ENCODE measurements around the gene IRAG2.

DNA sequence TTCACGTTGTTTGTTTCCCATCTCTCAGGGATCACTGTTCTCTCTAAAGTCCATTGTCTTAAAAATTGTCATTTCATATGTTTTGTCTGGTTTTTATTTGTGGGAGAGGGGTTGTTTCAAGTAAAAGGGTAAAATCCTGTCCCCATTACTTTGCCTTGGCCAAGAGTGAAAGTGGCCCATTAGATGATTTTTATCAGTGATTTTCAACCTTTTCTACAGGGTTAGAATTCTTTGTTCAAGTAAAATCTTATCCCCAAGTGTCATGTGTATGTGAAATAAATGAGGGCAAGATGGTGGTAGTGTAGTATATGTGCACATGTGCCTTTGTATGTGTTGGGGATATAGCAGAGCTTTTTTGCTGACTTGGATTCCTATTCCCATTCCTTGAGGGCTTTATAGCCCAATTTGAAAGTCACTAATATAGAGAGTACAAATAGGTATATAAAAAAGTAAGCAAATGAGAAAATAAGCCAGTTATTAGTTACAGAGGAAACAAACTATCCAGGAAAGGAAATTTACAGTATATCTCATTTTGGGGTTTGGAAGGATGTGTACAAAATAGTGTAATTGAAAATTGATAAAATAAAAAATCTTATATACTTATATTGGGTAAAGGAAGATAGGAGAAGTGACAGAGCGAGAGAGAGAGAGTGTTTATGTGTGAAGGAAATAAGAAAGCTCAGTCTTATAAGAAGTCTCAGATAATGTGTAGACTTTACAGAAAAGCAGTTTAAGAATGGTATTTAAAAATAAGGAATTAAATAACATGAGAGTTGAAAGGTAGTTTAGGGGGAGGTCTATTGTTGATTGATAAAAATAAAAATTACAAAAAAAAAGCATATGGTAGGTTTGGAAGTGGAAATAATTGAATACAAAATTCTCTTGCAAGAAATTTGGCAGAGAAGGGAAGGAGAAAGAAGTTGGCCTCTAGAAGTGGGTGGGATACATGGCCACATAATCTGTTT lies 12.5 kb downstream of the ETNK1 start:
- PRO-cap: no peak

DNA sequence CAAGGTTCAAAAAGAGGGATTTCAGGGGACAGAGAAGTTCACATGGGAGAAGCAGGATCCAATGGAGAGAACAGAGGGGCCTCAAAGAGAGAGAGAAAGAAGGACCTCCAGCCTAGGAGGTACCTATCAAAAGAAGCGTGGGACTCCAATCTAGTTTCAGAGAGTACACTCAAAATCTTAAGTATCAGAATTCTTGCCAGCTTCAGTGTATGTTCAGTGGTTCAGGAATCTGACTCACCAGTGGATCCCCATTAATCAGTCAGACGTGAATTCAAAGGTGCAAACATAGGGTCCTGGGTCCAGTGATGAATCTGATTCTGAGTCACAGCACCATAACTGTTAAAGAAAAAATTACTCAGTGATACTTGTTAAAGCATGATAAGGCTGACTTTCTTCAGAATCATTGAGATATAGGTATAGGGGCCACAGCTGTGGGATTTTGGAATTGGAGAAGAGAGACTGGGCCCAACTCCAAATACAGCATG lies 33.2 kb downstream of the ETNK1 start:
- PRO-cap: no peak

DNA sequence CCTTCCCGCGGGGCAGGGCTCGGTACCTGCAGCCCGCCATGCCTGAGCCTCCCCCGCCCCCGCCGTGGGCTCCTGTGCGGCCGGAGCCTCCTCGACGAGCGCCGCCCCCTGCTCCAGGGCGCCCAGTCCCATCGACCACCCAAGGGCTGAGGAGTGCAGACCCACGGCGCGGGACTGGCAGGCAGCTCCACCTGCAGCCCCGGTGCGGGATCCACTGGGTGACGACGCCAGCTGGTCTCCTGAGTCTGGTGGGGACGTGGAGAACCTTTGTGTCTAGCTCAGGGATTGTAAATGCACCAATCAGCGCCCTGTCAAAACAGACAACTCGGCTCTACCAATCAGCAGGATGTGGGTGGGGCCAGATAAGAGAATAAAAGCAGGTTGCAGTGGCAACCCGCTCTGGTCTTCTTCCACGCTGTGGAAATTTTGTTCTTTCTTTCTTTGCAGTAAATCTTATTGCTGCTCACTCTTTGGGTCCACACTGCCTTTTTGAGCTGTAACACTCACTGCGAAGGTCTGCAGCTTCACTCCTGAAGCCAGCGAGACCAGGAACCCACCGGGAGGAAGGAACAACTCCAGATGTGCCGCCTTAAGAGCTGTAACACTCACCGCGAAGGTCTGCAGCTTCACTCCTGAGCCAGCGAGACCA lies 661.3 kb downstream of the ETNK1 start:
- PRO-cap: no peak

- PRO-cap: no peak
Observed at GRCh38 chr12:23722555-23723103, 226.8 kb downstream of the SOX5 start.

- PRO-cap: no peak
Observed at GRCh38 chr12:24226837-24227363, 277.4 kb upstream of the SOX5 start.

DNA sequence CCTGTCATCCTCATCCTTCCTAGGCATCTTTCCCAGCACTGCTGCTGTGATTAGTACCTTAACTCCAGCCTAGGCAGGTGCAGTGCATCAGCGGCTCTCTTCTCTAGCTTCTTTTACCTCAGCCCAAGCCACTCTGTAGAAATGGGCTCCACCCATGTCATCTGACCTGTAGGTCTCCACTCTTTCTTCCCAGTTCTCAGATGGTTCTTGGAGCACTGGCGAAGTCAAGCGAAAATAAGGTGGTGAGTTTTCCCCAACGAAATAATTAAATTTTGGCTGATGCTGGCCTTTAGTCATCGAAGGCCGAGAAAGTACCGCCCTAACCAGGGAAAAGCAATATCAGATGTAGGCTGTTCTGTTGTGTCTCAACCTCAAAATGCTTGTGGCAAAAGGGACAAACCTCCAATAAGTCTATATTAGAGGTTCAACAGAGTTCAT lies 48.5 kb upstream of the BCAT1 start:
- PRO-cap: no peak

- PRO-cap: no peak
Observed at GRCh38 chr12:24998008-24998644, 49.2 kb upstream of the BCAT1 start.

DNA sequence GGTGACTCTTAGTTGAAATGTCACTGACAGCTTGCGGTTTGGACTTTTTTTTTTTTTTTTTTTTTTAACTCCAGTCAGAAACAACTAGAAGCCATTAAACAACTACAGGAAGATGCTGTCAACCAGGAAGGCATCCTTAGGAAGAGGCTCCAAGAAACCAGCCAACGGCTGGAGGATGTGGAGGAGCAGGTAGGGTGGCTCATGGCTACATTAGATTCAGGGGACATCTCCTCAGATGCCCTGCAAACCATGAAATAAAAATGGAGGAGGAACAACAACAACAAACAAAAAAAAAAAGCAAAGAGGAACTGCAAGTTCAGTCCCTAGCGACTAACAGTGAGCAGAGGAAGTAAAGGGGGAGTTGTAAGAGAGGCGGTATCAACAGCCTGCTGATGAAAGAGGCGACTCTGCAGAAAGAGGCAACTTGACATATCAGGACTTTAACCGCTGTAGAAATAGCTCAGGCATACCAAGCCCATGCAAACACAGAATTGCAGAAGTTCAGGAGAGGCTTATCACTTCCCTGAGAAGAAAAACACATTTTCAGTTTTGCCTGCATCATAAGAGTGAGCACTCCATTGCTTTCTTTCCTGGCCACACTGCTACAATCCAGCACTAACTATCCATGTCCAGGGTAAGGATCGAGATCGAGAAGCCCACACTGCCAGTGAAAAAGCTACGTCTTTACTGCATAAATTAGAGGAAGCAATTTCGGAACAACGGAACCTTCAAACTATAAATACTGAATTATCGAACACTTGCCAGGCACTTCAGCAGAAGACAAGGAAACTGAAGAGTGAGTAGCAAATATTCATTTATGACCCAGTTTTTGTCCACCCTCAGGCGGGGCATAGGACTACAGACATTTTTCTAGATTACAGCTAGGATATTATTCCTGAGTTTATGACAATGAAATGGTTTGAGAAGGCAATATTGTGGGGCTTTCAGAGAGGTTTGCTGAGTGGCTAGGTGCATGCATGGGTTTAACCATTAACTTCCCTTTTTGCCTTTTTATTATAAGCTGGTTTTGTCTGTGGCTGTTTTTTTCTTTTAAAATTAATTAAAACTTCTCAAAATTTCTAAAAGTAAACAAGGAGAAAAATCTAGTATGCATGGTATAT lies at the start of gene IRAG2:
Gene IRAG2 (plus strand): TSS at position 546 of the 1,121 bp plus-strand sequence.
- PRO-cap: no peak

GRCh38 chr12:25186275-25186796 lies 8.6 kb downstream of the DNAI7 start:
- PRO-cap: no peak

DNA sequence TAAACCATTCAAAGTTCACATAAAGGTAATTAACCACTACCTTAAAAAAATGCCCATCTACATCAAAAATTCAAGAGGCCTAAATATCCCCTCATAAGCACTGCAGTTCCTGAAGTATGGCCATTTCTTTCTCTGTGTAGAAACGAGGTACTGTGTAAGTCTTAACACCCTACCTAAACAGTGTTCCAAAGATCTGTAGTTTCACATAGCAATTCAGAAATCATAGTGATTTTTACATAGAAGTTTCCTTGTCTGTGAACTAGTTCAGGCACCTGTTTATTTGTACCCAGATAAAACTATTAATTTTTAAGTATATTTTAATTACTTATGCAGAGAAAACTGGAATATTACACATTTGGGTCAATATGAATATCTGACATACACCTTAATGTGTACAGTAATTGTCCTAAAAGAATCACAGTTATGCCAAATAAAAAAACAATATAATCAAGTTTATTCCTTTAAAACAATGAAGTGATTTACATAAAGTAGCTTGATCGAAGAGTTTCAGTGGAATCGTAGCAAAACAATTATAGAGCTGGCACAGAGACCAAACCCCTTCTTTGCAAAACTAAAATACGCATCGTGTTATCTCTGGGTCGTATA lies 11.6 kb downstream of the ETFRF1 start:
- PRO-cap: no peak

DNA sequence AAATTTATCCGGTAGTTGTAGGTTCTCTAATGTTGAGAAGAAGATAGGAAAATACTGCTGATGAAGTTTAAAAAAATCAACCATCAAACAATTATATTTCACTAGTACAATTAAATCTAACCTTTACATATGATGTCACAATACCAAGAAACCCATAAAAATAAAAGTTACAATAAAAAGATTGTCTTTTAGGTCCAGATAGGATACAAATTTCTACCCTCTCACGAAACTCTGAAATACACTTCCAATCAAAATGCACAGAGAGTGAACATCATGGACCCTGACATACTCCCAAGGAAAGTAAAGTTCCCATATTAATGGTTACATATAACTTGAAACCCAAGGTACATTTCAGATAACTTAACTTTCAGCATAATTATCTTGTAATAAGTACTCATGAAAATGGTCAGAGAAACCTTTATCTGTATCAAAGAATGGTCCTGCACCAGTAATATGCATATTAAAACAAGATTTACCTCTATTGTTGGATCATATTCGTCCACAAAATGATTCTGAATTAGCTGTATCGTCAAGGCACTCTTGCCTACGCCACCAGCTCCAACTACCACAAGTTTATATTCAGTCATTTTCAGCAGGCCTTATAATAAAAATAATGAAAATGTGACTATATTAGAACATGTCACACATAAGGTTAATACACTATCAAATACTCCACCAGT lies 5.8 kb downstream of the KRAS start:
- PRO-cap: no peak

DNA sequence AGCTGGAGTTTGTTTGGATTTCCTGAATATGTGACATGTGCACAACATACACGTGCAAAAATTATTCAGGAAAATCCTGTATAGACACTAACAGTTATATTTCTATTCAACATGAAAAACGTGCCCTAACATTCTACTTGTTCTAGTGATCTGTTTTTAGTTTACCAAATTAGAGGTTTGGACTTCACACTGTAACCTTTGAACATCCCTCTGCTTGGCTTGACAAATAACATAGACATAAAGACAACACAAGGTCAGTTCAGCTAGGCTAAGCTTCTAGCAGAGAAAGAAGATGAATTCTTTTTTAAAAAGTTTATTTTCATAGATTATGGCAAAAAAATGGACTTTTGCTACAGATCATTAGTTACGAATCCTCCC lies 31.2 kb downstream of the LMNTD1 start:
- PRO-cap: no peak

DNA sequence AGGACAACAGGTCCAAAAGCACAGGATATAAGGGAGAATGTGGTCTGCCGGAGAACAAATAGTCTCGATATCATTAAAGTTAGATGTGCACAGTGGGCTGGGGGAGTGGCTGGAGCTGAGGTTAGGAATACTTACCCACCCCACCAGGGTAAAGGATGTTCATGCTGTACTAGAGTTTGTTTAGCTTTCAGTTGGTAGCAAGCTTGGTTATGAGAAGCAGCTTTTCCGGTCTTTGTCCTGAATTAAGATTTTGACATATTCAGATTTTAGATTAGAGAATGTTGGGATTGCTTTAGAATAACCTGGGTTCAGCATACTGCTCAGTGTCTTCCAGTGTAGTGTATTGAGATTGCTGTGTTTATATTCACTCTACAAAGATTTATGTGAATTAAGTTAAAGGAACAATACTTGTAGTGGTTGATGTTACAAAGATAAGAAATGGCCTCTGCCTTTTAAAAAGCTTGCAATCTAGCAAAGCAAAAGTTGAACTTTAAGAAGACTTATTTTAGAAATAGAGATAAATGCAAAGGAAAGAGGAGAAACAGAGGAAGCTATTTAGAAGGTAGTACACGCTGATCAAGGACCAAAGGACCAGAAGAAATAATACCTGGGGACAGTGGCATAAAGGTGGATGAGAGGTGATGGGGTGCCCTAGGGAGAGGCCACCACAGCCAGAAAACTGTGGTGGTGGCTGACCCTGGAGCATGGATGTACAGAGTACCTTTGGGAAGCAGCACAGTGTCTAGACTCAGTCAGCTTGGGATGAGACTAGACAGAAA lies 16.9 kb downstream of the RASSF8 start:
- PRO-cap: no peak

DNA sequence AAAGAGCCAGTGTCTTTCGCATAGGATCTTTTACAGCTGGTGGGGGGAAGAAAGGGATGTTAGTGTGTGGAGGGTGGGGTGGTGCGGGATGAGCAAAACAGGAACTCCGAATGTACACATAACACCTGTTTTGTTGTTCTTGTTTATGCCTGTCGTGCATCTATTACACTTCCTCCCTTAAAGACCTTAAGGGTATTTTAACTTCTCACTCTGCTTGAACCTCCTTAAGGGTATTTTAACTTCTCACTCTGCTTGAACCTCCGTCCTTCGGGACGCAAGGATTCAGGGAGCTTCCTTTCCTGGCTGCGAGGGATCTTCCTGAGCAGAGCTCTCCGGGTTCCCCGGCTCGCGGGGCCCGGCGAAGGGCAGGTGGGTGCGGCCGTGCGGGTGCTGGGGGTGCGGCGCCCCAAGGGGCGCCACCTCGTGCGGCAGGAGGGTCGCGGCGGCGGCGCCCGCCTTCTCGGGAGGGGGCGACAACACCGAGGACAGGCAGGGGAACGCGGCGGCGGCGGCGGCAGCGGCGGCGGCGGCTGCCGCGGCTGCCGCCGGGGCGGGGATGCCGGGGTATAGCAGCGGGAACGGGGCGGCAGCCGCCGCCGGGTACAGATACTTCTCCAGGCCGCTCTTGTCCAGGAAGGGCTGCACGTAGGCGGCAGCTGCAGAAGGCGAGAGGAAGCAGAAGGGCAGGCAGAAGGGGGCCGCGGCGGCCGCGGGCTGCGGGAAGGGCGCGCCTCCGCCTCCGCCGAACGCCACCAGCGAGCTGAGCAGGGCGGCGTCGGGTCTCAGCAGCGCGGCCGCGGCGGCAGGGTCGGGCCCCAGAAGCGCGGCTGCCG lies 2.8 kb downstream of the BHLHE41 start:
- PRO-cap: no peak

DNA sequence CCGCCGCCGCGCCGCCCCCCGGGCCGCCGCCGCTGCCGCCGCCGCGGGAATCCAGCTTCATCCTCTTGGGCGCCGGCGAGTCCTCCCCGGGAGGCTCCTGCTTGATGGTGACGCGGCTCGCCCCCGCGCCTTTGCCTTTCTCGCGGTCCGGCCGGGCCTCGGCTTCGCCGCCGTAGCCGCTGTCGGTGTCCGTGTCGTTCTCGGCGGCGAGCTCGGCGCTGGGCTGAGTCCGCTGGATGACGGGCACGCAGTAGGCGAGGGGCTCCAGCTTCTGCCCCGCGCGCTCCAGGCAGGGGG lies 2.3 kb downstream of the BHLHE41 start:
- PRO-cap: no peak

DNA sequence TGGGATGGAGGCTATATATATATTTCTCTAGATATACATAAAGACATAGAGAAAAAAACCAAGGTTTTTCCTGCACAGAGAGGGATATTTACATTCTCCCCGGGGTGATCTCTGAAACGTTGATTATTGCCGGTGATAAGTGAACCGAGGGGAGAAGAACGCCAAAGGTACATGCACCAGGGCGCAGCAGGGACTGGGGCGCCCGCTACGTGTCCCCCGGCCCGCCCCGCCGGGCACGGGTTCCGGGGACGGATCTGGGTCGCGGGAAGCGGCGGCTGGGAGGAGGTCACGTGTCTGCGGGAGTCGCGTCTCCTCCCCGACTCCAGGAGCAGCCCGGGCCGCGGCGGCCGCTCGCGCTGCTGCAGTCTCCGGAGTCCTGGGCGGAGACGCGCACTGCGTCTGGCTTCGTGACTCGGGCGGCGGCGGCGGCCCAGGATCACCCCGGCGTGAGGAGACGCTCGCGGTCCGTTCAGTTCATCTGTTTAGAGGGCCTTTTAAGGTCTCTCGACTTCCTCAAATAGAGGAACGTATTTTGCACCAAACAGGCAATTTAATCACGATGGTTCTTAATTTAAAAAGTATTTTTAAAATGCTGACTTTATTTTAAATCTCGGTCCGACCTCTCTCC lies 1.6 kb upstream of the BHLHE41 start:
- PRO-cap: bidirectional peak, plus-strand start at position 393 of the sequence, minus-strand start at position 378 of the sequence

GRCh38 chr12:26134807-26135812 lies 10.3 kb upstream of the BHLHE41 start:
- PRO-cap: no peak

- PRO-cap: no peak
Observed at GRCh38 chr12:26157007-26157498, 32.2 kb upstream of the BHLHE41 start.

DNA sequence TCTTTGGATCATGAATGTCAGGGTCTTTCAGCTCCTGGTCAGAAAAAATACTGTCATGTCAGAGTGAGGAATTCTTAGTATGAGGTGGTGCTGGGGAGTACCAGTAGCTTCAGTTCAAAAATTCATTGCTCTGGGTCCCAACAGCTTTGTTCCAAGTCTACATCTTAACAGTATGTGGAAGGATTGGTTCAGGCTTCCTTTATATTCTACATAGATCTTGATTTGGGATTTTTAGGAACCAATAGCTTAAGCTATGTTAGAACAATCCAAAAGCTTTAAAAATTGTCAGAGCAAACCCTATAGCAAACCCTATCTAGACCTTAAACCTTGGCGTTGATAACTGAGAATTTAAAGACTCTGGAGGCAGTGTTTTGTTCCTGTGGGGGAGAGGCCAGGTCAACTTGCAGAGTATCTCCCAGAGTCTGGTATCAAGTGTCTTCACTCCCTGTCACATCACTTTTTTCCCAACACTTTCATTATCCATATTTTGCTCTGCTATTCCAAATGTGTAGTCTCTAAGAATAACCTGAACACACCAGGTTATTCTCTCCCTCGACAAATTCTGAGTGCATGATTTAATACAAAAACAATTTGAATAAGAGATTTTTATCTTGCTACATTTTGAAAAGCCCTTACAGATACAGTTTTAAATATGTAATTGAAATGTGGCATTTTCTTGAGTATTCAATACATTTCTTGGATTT lies 142.5 kb downstream of the SSPN start:
- PRO-cap: no peak

GRCh38 chr12:26561554-26562068 lies 271.4 kb downstream of the ITPR2 start:
- PRO-cap: no peak

Measured in WTC11 (cell line).